CD14-positive monocyte (primary cell): ENCODE measurements around a stretch of chr10.

- CAGE, long polyA plus RNA, result no peak
Observed at GRCh38 chr10:79260797-79261952, 86.1 kb upstream of the PPIF start.

DNA sequence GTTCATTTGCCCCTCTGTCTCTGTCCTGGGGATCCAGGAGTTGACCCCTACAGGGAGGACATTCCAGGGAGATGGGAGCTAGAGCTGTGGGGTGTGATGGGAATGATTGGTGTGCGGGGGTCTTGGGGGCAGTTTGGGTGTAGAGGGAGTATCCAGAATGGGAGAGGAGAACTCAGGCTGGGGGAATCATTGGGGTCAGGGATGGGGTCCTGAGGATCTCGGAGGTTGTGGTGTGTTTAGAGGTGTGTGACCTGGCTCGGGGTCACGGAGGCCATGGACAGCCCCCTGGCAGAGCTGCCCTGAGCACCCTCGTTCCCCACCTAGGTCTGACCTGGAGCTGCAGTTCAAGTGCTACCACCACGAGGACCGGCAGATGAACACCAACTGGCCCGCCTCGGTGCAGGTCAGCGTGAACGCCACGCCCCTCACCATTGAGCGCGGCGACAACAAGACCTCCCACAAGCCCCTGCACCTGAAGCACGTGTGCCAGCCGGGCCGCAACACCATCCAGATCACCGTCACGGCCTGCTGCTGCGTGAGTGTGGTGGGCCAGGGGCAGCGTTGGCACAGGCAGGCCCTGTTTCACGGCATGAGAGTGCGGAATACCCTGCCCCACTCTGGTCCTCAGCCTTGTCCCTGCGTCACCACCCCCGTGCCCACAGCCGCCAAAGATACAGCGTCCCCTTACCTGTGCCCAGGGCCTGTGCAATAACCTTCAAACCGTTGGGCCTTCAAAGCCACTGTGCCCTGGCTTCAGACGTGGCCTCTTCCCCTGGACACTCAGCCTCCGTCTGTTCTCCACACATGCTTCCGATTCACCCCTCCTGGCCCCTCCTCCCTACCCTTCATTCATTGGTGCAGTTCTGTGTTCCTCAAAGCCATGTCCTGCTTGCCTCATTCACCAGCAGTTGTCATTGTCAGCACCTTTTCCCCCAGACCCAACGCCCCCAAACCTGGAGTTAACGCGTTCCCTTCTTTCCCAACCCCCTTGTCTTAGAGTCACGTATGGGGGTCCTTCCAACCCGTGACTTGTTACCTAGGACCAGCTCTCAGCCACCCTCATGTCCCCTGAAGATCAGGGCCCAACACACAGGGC, 46.5 kb upstream of the PPIF start:
- CAGE, long polyA plus RNA, result no peak

DNA sequence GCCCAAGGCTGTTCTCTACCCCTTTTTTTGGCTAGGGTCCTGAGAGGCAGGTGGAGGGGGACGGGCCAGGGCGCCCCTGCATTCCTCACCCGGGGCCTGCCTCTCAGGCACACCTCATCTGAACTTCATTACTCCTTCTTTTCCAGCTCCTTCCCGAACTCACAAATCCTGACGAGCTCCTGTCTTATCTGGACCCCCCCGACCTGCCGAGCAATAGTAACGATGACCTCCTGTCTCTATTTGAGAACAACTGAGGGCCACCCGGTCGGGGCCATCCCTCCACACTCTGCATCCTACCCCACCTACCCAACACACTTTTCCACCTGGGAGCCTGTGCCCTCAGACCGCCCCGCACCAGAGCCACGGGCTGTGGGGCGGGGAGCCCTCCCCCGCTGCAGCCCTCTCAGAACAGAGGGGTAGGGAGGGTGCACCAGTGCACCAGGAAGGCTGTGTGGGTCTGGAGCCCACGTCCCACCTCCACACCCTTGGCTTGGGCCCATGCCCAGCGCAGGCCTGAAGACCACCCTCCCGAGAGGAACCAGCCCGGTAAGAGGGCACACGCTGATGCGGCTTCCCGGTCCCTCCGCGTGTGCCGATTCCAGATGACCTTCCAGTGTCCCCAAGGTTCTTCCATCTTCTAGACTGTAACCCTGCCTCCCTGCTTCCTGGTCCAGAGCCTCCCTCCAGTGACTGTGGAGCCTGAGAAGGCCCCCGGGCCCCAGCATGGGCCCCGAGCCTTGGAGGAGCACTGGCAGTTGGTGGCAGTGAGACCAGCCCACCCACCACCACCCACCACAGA, 34.6 kb upstream of the PPIF start:
- CAGE, long polyA plus RNA, result no peak

- CAGE, long polyA plus RNA, result no peak
Observed at GRCh38 chr10:79348446-79349361, 1.4 kb downstream of the PPIF start.

DNA sequence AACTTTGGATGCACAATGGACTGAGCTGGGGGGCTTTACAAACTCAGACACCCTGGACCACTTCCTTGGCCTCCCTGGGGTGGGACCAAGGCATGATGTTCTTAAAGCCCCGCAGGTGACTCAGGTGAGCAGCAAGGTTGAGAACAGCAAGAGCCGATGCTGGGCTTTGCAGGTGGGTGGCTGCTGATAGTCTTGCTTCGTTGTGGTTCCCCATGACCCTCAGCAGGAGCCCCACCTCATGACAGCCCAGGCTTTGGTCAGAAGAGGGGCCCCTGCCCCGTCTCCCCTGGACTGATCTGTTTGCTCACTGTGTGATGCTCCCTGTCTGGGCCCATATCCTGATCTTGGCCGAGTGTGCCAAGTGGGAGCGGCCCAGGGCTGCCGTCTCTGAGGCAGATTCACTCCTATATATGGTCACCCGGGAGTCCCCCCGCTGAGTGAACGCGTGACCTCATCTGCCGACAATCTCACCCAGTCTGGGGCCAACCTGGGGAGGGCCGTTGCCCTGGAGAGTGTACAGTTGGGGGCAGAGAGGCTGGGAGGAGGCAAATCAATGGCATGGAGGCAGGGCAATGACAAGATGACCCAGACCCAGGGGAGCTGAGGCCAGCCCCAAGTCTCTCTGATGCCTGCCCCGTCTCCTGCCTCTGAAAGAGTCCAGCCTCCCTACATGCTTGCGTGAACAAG, 34.5 kb downstream of the PPIF start:
- CAGE, long polyA plus RNA, result no peak

DNA sequence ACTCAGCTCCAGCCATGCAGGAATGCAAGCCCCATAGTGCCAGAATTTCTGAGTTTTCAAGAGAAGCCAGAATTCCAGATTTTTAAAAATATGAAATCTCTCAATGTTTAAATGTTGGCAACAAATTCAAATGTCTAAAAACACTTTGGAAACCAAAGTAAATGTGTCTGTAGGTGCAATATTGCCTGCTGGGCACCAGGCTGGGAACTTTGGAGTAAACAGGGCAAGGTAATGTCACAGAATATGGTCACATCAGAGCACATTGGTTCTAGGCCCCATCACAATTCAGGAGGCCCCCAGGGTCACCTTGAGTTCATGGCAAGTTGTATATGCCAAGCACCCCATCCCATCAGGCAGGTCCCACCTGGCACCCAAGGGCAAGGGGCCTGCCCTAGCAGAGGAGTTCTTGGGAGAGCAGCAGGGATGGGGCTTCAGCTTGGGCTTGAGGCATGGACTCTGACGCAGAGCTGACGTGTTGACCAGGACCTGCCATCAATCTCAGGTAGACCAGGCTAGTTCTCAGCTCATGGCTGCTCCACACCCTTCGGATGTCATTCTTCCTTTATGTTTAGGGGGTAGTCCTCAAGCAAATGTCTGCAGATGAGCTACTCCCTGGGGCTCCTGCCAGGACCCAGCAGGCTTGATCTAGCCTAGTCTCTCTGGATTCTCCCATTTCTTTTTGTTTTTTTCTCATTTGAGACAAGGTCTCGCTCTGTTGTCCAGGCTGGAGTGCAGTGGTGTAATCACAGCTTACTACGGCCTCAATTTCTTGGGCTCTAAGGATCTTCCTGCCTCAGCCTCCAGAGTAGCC, 20.9 kb downstream of the PLAC9 start:
- CAGE, long polyA plus RNA, result no peak

DNA sequence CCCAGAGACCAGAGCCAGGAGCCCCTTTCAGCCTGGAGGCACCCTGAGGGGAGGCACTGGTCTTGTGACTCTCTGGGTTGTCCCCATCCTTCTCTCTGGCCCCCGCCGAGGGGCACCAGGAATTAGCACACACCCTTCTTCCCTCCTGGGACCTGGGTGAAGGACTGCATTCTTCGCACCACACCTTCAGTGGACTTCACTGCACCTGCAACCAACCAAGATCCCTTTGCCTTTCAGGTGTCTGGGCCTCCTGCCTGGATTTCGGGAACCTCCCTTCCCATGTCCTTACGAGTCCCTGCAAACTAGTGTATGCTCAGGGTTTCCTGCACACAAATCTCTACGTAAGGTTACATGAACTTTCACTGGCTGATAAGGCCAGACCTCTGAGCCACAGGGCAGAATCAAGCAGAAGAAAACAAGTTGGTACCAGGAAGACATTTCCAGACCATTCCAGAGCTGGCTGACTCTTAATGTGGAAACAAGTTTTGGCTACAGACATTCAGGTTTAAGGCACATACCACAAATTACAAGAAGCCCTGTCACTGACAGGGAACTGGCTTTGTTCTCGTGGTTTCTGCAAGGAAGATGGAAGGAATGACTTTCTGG, 22.3 kb downstream of the PLAC9 start:
- CAGE, long polyA plus RNA, result no peak

DNA sequence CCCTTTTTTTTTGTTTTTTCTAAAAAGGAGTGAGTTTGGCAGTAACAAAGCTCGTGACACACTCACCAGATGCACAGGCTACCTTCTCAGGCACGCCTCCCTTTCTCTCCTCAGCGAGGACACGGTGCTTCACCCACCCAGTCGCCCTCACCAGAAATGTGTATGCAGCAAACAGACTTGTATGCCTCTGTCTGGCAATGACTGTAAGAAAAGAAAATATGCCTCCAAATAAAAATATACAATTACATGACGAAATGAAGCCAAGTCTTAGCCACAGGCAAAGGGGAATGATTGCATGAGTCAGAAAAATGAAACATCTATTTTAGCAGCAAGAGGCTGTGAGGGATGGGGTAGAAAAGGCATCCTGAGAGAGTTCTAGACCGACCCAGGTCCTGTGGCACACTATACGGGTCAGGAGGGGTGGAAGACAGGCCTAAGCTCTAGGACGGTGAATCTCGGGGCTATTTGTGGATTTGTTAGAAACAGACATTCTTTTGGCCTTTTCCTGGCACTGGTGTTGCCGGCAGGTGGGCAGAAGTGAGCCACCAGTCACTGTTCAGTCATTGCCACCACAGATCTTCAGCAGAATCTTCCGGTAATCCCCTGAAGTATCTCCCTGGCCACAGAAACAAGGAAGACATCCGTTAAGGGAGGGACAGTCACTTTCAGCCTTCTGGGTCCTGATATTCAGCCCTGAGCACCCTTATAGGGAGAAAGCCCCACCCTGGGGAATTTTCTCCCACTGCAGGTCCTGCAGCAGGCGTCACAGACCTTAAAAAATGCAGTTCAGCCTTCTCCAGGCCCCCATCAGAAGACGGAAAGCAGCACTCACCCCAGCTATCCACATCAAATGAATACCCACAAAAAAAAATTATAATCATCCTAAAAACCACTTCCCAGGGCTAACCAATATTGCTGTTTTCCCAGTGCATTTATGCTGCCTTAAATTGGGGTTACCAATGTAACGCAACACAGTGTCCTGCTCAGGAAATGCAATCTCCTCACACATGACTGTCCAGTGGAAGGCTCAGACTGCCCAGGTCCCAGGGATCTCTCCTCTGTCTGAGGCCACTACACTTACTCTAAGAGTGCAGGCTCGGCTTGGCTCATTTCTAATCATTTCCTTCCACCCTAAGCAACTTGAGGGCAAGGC, 23.1 kb downstream of the PLAC9 start:
- CAGE, long polyA plus RNA, result start-site peak on the plus strand centred at position 381 of the sequence, 115 bp wide, 160 and 358 reads in 2 replicates

- CAGE, long polyA plus RNA, result no peak
Observed at GRCh38 chr10:80187815-80188683, 17.3 kb downstream of the ANXA11 start.

DNA sequence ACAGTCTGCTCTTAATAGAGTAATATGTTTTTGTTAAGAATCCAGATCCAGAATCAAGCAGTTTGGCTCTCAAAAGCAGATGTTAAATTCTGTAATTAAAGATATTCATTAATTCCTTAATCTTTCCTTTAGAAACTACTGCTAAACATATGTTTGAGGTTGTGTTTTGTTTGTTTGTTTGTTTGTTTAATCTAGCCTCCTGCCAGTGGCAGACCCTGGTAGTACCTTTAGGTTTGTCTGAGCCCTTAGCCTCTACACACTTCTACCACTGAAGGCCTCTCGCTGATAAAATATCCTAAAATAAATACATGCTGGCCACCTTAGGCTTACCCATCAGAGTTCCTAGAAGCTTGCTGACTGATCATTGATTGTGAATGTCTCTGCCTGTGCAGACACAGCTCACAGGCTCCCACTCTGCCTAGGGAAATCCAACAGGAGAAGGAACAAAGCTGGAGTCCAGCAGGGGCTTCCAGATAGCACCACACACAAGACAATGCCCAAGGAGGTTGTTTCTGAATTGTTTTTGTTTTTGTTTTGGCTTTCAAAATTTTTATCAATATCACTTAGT, 2.6 kb downstream of the MAT1A start:
- CAGE, long polyA plus RNA, result no peak

- CAGE, long polyA plus RNA, result no peak
Observed at GRCh38 chr10:80416370-80416936, 8.1 kb downstream of the PRXL2A start.

DNA sequence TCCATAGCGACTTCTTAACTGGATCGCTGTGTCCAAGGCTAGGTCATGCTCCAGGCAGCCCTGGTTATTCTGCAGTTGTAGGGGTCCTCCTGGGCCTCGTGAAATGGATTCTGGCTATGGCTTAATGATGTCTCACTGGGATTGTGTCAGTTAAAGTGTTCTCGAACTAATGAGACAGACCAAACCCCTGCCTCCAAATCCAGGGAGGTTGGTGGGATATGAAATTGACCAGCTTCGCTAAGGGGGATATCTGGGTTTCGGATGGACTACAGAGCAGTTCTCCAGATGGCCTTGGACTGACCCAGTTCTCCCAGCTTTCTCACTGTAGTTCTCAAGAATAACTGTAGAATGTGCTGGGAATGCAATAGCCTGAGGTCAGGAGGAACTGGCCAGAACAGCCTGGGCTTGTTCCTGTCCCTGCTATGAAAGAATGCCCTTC, 12.5 kb upstream of the TSPAN14 start:
- CAGE, long polyA plus RNA, result no peak

DNA sequence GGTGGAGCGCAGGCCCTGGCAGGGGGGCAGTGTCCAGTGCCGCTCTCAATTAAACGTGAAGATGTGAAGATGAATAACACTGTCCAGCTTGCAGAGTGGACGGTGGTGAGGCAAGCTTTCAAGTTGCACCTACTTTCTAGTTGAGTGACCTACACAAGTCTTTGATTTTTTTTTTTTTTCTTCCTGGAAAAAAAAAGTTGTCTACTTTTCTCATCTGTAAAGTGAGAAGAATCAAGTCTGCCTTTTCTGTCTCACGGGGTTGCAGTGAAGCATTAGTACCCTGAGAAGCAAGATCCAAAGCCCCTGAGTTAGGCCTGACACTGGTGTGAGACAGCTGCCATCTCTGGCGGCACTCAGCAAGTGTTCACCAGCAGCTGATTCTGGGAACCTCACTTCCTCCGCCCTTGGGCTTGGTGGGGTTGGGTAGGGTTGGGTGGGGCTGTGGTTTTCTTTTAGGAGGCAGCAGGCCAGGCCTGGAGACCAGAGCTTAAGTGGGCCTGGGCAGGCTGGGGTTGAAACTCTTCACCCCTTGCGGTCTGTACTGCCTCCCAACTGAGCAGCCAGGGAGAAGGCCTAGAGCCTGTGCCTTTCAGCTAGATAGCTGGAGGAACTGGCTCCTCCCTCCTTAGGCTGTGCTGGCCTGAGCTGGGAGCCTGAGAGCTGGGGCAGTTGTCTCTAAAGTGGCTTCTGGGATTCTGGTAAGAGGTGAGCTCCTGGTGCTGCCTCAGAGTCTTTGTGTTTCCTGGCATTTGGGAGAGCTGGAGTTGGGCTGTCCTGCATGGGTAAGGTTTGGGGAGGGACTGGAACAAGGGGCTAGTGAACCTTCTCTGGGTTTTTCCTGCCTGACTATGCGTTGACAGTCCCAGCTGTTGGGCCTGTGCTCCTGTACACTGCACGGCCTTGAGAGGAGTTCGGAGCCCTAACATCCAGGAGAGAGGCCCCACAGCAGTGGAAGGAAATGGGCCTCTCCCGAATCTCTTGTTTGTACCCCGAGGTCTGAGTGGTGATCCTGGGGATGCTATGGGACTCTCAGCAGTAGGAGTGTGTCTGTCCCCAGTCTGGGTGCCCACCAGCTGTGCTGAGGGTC, 5.0 kb downstream of the TSPAN14 start:
- CAGE, long polyA plus RNA, result no peak

DNA sequence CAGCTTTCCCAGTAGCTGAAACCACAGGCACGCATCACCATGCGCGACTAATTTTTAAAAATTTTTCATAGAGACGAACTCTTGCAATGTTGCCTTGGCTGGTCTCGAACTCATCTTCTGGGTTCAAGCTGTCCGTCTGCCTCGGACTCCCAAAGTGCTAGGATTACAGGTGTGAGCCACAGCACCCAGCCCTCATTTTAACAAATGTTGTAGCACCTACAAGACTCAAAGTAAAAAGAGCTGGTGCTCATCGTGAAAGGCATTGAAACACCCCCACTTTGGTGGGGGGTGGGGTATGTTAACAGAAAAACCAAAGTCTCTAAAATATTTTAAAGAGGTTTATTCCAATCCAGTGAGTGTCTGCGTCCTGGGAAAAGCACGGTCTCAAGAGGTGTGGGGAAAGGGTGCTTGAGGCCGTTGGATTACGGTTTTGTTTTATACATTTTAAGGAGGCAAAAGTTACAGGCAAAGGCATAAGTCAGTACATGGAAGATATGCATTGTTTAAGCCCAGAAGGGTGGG, 12.3 kb downstream of the TSPAN14 start:
- CAGE, long polyA plus RNA, result no peak

GRCh38 chr10:80487553-80488652, 33.8 kb downstream of the TSPAN14 start:
- CAGE, long polyA plus RNA, result no peak

DNA sequence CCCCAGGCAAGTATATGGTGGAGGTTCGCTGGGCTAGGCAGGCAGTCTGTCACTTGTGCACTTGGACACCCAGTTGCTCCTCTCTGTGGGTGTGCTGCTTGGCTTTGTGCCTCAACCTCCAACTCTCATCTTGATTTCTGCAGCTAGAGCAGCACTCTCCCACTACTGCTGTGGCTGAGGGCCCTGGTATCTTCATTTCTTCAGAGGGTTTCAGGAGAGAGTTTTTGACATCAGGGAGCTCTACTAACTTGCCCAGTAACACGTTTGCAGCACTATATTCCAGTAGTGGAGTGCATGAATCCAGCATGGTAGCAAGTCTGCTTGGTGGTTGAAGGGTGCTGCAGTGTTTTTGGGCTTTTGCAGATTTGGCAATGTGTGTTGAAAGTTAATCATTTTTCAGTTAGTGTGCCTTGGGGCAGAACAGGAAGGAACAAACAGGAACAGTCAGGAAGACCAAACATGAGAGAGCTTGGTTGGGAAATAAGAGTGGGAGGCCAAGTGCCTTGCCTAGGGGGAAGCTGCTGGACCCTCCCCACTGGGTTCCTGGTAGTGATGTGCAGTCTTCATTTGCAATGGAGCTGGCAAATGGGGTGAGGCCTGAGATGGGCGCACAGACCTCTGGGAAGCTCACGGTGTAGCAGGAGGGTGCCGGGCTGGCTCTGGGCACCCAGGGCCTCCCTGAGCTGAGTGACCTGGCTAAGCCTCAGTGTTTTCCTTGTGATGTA, 37.4 kb downstream of the TSPAN14 start:
- CAGE, long polyA plus RNA, result no peak

DNA sequence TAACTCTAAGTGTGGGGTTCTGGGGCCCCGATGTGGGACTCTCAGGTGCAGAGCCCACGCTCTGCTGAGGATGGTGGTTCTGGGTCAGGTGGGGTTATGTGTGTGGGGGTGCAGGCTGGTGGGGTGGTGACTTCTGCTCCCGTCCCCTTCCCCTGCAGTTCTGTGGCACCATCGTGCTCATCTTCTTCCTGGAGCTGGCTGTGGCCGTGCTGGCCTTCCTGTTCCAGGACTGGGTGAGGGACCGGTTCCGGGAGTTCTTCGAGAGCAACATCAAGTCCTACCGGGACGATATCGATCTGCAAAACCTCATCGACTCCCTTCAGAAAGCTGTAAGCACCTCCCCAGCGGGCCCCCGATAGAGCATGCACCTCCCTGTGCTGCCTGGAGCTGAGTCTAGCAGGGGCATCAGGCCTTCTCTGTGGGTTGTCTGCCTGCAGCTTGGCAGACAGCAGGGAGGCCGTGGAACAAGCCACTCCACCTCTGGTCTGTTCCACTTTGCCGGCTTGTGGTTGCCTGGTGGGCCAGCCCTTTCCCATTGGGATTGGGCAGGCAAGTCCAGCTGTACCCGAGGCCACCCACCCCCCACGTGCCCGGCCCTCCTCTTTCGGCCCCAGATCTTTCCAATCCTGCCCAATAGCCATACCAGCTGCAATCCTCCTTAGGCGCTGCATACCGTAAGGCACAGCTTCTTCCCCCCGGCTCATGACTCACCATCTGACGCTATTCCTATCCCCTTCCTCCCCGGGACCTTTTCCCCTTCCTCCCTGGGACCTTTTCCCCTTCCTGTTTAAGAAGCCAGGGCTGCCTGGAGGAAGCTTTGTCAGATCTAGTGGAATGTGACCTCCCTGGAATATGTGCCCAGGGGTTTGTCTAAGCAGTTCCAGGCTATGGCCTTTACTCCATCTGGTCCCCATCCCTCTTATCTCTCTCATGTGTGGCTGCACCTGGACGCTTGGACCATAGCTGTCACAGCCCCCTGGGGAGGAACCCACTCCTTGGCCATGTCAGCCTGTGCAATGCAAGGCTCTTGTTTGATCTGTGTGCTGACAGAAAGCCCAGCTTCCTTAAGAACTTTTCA, 28.2 kb upstream of the SH2D4B start:
- CAGE, long polyA plus RNA, result no peak

DNA sequence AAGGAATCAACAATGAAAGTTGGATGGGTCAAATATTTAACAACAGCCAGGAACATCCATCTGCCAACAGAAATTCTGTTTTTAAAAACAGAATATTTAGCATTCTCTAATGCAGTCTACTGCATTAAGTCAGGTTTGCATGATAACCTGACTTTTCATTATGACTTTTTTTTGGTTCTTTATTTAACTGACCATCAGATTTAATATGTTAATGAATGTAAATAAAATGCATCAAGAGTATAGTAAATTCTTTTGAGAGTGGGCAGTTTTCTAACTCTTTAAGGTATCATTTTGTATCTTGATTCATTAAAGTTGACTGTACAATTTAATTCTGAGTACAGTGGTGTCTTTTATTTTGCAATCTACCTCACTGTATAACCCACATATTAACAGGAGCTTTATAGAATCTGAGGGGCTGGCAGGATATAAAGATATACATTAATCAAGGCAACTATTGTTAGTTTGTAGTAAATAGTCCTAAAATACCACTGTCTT, 328.8 kb downstream of the NRG3 start:
- CAGE, long polyA plus RNA, result no peak

GRCh38 chr10:84171555-84172728, 1.7 kb upstream of the GPR15LG start:
- CAGE, long polyA plus RNA, result no peak

DNA sequence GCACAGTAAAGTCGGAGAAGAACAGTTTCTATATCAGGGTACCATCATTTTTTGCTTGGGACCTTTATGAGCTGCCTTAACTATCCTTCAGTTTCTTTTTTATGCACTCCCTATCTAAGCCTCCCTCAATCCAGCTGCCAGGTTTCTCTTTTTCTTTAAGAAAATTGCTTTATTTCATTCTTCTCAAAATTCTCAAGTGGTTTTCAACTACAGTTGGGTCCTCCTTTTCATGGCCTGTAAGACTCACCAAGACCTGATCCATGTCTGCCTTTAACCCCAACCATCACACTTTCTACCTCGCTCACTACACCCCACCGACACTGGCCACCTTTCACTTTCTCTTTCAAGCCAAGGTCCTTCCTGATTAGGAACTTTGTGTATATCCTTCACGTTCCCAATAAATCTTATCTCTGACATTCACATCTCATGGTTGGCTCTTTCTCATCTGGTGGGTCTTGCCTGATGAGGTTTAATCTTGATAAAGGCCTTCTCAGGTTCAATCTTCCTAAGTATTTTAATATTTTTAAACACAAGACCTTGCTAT, 625.0 kb downstream of the GRID1 start:
- CAGE, long polyA plus RNA, result no peak